Skeletal muscle cell (primary cell): ENCODE measurements around a stretch of chr11.

DNA sequence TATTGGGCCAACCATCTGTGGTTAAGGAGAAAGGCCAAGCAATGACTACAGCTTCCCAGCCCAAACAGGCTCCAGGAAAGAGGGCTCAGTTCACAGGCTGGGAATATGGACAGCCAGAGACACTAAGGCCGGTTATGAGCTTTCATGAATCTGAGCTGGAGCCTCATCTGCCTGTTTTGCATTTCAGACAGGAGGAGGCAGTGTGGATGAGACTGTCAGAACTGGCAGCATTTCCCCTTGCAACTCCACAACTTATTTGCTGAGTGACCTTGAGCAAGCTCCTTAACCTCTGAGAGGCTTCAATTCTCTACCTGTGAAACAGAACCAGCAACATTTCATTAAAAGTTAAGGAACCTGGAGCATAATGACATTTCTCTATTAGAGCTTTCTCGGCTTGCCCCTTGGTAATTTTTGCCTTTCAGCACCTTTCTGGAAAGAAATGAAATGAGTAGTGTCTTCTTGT is 264.0 kb downstream of the ETS1 start:
- RRBS = no CpG with 5 or more reads among the region's 2 CpGs

DNA sequence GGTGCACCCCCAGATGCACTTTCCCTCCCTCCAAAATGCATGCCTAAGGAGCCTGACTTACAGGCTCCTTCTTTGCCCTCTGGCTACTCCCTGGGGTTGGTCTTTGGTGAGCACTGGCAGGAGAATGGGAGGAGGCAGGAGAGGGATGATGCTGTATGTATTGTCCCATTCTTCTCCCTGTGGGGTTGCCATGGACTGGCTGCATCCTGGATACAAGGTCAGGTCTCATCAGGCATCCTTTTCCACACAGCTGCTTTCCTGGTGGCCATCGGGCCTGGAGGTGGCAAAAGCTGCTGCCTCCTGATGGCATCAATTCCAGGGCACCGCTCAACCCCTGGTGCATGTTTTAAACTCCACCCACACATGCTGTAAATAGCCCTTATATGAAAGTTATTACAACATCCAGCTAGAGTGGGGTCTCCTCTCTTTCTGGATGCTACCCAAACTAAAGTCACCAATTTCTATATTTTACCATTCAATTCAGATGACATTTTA is 257.1 kb downstream of the ETS1 start:
- RRBS = no CpG with 5 or more reads among the region's 2 CpGs

DNA sequence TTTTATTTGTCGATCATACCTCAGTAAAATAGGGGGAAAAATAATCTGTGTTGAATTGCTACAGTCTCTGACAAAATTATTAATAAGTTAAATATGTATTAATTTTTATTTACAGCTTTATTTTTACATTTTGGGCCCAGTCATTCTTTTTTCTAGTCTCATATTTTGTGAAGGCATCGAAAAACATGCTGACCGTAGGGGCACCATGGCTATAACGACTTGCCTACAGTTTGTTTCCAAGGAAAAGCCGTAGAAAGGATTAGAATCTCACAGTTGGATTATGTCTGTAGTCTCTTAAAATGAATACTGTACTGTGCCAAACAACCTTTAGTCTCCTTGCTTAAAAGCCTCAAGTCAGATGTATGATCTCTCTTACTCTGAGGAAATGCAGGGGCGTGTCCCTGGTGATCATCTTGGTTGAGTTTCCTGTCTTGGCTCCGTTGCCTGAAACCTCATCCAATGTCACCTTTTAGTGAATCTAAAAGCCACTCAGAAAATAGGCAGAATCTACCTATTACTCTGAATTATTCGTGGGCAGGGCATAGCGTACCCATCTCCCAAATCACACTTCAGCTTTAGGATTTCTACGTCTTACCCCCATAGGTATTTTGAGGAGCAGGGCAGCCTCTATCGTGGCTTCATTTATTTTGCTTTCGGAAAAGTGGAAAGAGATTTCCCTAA is 246.1 kb downstream of the ETS1 start:
- RRBS = no CpG with 5 or more reads among the region's 12 CpGs

DNA sequence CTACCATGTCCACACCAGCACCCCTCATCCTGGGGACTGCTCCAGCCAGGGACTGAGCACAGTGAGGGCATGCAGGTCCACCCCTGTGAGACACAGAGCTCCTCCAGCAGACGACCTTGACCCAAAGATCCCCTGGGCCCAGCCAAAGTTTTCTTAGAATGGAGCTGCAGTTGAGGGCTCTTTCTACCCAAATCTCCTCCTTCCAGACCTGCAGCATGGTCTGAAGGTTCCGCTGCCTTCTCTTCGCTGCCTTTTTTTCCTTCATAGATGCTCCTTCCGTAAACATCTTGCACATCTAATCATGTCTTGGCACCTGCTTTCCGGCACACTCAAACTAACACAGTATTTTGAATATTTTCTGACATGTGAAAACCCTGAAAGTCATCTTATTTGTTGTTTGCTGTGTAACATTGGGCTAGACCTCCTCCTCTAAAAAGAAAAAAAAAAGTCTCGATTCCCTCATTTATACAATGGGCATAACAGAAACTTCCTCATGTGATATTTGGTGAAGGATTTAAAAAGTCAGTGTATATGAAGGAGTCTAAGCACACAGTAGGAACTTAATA is 114.7 kb downstream of the ETS1 start:
- RRBS = no CpG with 5 or more reads among the region's 6 CpGs

- RRBS = no CpG with 5 or more reads among the region's 2 CpGs
Observed at GRCh38 chr11:128509870-128510564, 77.3 kb downstream of the ETS1 start.

DNA sequence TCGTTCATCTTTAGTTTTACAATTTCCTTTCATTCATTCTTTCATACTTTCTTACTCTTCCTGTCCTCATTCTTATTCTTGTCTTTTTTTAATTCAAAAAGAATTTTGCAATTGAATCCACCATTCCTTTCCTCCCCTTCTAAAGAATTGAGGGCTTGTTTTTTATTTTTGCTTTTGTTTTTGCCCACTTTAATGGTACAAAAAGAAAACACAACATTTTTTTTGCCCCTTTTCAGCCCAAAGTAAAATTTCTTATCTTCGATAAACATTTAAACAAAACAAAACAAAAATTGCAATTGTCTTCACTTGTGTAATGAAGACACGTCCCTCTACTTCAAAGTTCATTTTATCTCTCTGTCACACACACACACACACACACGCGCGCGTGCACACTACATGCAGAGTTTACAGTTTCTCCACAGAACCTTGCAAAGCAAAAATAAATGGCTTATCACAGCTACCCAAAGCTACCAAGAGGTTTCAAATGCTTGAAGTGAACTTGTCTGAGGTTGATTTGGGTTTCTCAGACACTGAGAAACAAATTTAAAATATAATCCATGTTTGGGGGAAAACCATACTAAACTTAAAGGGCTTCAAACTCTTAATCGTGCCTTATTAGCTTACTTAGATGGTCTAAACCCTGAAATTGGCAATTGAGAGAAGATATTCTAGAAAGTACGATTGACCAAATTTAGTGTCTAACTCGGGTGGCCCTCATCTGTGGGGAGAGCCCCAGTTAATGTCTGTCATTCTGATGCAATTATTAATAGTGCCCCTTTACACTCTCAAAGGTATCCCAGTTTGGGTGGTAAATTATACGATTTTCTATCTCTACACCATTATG is 72.2 kb downstream of the ETS1 start:
- RRBS = no CpG with 5 or more reads among the region's 11 CpGs

GRCh38 chr11:128568050-128568607 is 19.2 kb downstream of the ETS1 start:
- RRBS = no CpG with 5 or more reads among the region's 8 CpGs

- RRBS = 2% methylated on average over 21 of the region's 42 CpGs
Observed at GRCh38 chr11:128692574-128693201, 1.2 kb upstream of the FLI1 start.

DNA sequence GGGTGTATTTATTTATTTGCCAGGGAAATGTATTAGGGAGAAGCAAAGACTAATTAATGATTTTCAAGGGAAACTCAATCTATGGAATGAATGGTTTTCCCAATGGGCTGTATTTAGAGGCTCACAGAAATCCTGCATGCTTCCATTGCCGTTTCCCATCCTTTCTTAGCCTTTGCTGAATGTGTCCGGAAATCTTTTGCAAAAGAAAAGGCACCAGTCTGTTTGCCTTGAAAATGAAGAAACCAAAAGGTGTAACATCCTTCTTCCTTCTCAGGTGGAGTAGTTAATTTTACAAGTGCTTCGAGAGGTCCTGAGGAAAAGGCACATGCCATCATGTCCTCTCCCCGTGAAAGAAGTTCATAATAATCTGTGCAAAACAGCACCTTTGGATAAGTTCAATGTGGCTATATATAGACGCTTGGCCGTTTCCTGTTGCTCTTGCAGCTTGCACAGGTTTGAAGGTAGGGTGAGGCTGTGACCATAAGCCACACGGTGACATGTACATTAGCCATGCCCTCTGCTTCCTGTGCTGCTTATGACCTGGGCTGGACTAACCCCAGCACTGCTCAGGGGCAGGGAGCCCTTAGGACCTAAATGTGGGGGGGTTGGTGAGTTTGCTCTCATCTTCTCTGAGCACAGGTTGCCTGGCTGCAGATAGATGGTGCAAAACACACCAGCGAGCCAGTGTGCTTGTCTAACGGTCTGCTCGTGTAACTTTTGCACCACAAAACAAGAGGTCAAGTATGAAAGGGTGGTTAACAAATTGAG is 37.0 kb downstream of the FLI1 start:
- RRBS = no CpG with 5 or more reads among the region's 10 CpGs

DNA sequence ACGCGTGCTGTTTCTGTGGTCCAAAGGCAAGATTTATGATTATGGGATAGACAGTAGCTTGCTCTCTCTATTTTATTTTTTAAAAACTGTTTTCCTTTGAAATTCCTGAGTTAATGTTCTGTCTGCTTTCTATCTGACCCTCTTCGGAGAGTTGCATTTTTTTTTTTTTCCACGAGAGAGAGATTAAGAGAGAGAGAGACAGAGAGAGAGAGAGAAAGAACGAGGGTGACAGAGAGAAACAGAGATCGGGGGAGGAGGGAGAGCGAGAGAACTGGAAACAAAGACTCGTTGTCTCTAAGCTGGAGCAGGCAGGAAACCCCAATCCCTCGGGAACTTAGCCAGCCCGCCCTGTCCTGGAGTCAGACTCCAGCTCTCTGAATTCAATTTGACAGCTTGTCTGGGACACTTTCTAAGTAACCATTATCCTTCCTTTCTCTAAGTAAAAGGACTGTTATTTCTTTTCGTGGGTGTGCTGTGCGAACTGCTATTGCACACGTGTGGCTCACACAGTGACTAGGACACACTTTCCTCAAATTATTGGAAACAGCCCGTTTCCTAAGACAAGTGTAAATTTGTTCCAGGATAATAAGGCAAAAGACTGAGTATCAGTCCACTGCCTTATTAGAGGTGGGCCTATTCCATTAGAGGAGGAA is 76.9 kb downstream of the KCNJ1 start:
- RRBS = no CpG with 5 or more reads among the region's 14 CpGs

GRCh38 chr11:128903630-128904219 is 12.6 kb downstream of the KCNJ5 start:
- RRBS = 14% methylated on average over 3 of the region's 10 CpGs

DNA sequence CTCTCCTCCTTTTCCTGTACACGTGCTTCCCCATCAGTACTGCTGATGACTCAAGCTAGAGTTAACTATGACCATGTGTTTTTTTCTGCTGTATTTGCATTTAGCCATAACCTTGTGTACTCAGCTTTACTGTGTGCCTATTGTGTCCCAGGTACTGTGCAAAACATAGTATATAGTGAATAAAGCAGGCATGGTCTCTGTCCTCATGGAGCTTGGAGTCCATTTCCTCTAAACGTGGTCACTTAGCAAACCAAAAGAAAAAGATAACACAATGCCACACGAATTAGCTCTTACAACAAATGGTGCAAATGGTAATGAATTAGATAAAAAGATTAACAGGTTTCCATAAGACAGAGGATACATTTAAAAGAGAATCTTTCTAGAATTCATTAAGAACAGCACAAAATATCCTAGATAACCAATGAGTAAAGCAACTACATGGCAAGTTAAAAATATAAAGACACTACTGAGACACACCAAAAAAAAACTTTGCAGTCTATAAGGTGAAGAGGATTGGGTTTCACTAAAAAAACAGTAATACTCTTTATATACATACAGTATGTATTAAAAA is 56.7 kb upstream of the ARHGAP32 start:
- RRBS = no CpG with 5 or more reads among the region's 3 CpGs

- RRBS = no CpG with 5 or more reads among the region's 20 CpGs
Observed at GRCh38 chr11:129364049-129364721, 11.5 kb upstream of the BARX2 start.

- RRBS = no CpG with 5 or more reads among the region's 2 CpGs
Observed at GRCh38 chr11:129368963-129369456, 6.6 kb upstream of the BARX2 start.

GRCh38 chr11:129453212-129453901 is 77.7 kb downstream of the BARX2 start:
- RRBS = no CpG with 5 or more reads among the region's 10 CpGs

DNA sequence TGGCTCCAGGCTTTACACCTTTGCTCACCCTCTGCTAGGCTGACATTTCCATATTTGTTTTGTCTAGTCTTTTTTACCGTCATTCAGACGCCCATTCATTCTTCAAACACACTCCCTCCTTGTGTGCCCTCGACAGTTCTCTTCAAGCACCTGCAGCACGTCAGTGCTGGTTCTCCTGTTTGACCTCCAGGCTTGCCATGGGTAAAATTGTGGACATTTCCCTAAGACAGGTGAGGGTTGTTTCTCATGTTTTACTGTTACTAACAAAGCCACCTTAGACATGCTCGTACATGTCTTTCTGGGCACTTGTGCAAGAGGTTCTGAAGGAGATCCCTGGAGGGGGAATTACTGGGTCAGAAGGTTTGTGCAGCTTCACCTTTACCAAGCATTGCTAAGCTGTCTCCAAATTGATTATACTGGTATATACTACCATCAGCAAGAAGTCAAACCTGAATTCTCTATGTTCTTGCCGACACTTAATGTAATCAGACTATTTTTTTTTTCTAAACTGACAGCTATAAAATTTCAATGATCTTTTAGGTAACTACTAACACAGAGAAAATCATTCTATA is 189.7 kb upstream of the TMEM45B start:
- RRBS = no CpG with 5 or more reads among the region's 6 CpGs

- RRBS = no CpG with 5 or more reads among the region's 8 CpGs
Observed at GRCh38 chr11:129703863-129704466, 111.7 kb upstream of the TMEM45B start.

GRCh38 chr11:129803388-129803961 is 12.2 kb upstream of the TMEM45B start:
- RRBS = no CpG with 5 or more reads among the region's 6 CpGs

GRCh38 chr11:129854297-129855093 is 38.8 kb downstream of the TMEM45B start:
- RRBS = no CpG with 5 or more reads among the region's 10 CpGs

GRCh38 chr11:129901729-129902224 is 6.4 kb upstream of the NFRKB start:
- RRBS = no CpG with 5 or more reads among the region's 4 CpGs